Bronchus (tissue), 1 donor: Measurements from ENCODE around the gene MMP14.

GRCh38 chr14:21851987-21852484 is 178.4 kb upstream of the OR4E1 start:
- PRO-cap = no peak

DNA sequence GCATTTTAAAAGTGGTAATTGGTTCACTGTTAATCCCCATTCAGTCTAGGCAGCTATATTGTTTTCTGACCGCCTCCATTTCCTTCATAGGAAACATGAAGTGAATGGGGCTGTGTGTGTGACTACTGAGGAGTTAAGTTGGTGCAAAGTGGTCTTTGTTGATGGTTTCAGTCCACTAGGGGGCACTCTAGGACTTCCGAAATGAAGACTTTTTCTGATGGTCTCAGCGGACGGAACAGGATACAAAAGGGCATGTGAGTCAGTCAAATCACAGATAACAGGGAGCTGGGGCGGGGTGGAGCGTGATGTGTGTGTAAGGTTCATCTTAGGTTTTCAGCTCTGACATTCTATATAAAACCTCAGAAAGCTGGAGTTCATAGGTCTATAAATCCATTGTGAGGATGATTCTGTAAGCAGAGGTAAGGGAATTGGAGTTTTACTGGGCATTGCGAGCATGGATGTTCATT is 240.2 kb upstream of the OR4E1 start:
- PRO-cap = no peak

- PRO-cap = no peak
These were observed 244.3 kb upstream of the OR4E1 start for GRCh38 chr14:21917960-21918253.

- PRO-cap = no peak
These were observed 422.5 kb upstream of the OR4E1 start for GRCh38 chr14:22096211-22096433.

- PRO-cap = no peak
These were observed 80.2 kb downstream of the DAD1 start for GRCh38 chr14:22508487-22509648.

DNA sequence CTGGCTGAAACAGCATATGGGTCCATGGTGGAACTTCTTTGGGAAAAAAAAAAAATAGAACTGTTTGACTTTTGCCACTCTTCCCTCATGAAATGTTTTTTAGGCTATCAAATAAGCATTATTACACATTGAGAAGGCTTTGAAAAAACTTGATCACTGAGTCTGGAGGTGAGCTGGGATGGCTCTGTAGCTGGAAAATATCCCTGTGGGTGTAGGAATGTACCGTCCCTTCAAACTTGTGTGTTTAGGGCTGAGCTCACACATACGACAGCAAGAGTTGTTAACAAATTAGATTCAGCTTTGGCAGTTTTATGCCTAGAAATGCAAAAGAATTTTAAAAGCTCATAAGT is 78.6 kb downstream of the DAD1 start:
- PRO-cap = no peak

- PRO-cap = unidirectional peak, plus-strand start at chr14:22553951
These were observed 35.2 kb downstream of the DAD1 start for GRCh38 chr14:22553882-22554081.

DNA sequence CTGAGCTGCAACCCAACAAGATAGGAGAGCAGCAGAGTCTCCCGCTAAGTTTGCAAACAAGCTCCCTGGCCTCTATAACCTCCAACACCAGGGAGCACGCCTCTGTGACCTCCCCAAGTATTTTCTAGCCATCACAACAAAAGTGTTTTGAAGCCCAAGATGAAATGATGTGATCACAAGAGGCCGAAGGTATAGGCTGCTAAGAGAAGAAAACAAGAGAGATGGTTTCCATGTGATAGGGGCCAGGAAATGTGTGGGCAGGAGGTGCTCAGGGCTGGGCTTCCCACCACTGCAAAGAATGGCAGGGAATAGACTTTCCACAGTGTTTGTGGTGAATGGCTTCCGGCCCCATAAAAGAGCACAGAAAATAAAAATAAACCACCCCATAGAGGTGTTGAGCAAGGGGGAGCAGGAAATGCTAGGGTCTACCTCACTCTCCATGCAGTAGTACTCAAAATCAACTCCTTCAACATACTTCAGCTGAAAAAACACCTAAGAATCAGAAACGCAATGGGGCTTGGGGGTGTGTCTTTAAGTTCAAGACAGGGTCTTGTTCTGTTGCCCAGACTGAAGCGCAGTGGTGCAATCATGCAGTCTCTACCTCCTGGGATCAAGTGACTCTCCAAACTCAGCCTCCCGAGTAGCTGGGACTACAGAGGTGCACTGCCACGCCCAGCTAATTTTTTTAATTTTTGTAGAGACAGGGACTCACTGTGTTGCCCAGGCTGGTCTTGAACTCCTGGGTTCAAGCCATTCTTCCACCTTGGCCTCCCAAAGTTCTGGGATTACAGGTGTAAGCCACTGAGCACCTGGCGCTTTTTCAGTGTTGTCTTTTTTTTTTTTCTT is 27.2 kb downstream of the DAD1 start:
- PRO-cap = no peak

DNA sequence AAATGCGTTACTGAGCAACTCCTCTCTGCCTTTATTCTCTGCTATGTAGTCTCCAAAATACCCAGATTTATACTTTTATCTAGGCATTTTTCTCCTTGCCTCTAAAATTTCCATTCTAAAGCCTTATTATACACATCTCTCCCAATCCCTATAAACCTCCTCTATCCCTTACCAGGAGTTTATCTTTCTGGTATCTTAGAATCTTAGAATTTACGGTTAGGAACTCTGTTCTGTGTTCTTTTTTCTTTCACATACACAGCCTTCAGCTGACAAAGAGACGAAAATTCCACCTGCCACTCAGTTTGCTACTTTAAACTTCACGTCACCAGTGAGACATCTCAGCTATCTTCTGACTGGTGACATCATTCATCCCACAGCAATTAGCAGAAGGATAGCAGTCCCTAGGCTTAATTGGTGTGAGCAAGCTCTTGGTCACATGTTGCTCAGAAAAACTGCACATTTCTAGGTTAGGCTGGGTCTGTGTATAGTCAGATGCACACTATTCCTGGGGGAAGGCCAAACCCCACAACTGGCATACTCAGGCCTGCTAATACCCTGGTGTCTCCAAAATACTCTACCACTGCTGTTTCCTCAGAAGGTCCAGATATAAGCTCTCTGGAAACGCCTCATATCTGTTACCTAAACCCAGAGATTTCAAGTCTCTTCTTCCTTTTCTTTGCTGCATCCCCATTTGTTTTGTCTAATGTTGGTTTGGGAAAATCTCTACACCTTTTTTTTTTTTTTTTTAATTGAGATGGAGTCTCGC is 23.9 kb downstream of the SLC7A7 start:
- PRO-cap = no peak

DNA sequence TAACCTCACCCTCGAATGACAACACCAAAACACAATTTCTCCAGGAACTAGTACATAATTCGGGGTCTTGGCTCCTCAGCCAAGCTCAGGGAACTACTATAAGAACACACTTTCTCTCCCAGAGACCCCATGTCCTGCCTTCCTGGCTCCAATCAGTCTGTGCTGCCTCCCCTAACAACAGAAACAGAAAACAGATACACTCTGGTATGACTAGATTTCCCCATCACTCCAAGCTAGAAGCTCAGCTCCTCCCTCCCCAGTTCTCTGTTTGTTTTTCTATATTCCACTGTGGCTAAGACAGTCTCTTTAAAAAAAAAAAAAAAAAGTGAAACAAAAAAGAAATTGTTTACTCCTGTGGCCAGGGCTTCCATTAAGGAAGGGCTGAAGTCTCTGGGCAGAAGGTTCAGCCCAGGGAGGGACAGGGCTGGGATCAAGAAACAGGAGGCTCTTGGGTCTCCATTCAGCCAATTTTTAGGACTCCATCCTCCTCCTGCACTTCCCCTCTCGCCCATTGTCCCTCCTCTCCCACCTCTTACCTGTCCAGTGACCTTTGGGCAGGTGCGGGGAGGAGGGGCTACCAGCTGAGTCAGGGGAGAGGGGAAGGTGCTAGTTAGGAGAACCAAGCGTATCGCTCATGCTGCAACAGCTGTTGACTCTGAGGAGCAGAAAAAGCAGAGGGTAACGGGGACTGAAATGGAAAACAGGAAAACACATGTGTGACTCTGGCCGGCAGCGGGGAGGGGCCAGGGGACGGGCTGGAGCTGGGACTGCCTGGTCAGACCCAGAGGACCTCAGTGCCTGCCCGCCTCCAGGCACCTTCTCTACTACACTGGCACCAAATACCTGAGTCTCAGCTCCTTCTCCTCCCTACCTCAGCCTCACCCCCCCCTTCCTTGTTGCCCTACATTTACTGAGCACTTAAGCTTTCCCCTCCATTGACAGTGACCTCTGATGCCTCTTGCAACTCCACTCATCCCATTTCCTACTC is 4.2 kb upstream of the SLC7A7 start:
- PRO-cap = bidirectional peak, plus-strand start at position 370 of the sequence, minus-strand start at position 154 of the sequence; bidirectional peak, plus-strand start at position 784 of the sequence, minus-strand start at position 694 of the sequence

- PRO-cap = unidirectional peak, plus-strand start at chr14:22836560
These were observed at the start of gene MMP14 for GRCh38 chr14:22836083-22836780. TSS of gene MMP14 (plus strand) at chr14:22836585.

- PRO-cap = no peak
These were observed 14.9 kb downstream of the MMP14 start for GRCh38 chr14:22850904-22852005.

DNA sequence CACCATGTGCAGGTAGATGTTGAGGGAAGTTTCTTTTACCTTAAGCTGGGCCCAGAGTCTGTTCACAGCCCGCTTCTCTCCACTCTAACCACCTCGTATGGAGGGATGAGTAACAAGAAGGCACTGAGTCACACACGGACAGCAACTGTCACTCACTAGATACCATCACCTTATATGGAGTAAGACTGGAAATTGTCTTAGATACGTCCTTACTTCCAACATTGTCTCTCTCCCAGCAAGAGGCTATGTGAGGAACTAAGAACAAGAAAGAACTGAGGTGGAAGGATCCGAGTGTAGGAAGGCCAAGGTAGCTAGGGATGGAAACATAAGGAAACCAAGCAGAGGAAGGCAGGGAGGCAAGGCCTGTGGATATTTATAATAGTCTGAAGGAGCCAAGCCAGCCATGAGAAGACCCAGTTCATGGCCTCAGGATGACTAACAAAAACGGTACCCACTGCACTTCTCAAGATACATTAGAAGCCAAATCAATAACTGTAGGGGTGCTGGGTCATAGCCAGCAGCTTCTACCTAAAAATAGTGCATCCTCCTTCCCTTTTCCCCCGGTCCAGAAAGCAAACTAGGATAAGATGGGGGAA is 15.5 kb downstream of the REM2 start:
- PRO-cap = no peak

DNA sequence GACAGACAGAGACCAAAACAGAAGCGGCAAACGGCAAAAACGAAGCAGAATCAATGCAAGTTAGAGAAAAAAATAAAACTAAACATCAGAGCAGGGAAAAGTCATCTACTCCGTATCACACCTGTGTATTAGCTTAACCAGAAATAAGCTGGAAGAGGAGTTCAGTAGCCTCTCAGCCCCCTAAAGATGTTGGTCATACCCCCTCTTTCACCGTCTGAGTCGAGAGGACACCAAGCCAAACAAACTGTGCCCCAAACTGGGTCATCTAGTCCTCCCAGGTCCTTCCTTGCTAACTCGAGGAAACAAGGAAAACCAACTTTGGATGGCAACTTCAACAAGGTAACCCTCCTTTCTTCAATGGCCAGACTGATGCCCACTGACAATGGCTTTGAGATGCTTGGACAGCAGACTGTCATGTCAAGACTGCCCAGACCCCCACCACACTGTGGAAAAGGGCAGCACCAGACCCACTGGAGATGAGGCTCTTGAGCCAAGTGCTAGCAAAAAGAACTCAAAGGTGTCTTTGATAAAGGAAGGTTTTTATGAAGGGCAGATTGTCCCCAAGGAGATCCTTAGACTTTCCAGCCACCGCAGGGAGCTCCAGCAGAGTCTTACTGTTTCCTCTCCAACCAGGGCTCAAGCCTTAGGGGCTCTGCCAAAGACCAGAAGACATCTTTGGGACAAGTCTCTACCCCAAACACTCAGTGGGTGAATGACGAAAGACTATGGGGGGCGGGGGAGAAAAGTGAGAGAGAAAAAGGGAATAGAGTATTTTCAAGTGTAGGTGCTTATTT is 9.0 kb upstream of the CDH24 start:
- PRO-cap = no peak

GRCh38 chr14:23091434-23092370 is 3.2 kb downstream of the ACIN1 start:
- PRO-cap = no peak

DNA sequence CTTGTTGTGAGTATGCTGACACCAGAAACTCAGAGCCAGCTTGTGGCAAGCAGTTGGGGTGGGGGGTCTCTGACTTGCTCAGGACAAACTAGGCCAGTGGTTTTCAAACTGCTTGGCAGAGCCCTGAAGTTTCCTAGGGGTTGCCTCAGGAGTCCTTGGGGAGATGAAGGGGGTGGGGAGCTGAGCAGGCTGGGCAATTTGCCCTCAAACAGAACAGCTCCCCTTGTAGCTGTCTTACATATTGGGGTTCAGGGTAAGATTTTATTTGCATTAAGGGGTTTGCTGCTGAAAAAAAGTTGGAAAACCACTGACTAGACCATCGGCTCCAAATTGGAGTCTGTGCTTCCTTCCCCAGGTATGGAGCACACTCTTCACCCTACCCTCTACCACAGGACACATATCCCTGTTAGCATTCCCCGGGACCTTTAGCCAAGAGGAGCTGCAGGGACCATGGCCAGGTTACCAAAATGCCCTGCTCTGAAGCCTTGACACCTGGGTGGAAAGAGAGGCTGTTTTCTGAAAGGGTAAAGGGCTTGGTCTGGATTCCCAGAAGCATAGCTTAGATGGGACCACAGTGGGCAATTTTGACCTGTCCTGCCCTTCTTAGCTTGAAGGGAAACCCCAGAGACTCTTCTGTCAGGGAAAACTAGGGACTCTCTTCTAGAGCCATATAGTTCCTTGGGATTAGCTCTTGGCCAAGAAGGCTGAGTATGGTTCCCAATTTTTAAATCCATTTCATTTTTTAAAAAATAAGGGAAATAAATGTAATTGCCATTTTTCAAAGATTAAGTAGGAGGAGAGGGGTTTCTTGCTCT is 4.2 kb downstream of the BCL2L2 start:
- PRO-cap = no peak

GRCh38 chr14:23320122-23321375 is 708 bp upstream of the PABPN1 start:
- PRO-cap = bidirectional peak, plus-strand start at chr14:23321457, minus-strand start at chr14:23320933

DNA sequence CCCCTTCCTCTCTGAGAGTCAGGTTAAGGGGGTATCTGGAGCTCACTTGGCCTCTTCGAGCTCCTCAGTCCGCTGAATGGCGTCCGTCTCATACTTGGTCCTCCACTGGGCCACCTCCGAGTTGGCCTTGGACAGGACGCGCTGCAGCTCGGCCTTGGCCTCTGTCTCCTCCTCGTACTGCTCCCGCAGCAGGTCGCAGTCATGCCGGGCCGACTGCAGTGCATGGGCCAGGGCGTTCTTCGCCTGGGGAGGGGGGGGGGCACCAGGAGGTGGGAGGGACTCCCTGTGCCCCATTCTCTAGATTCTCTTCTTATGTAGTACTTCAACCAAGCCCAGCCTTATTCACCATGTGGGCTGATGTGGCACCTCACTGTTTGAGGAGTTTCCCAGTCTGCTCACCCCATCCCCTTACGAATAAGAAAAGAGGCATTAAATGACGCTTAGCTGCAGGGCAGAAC is 12.0 kb downstream of the CMTM5 start:
- PRO-cap = no peak

- PRO-cap = no peak
These were observed 3.2 kb upstream of the MYH6 start for GRCh38 chr14:23411175-23411797.

DNA sequence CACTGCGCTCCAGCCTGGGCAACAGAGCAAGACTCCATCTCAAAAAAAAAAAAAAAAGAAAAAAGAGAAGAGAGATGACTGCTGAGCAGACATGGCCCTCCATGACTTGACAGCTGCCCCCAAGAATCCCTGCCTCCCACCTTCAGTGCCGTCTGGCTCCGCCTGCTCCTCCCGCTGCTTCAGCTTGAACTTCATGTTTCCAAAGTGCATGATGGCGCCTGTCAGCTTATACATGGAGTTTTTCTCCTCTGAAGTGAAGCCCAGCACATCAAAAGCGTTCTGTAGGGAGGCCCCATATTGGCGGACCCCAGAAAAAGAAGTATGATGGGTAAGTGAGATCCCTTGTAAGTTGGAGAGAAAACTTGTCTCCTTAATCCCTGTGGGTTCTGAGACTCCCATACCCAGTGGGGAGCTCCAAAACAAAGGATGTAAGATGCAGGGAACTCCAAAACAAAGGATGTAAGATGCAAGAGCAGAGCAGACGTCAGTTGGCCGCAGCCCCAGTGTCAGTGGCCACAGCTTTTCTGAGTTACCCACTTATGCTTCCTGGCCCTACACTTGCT is 5.7 kb downstream of the MYH7 start:
- PRO-cap = no peak